ENCODE measurements around a stretch of chr2.

DNA sequence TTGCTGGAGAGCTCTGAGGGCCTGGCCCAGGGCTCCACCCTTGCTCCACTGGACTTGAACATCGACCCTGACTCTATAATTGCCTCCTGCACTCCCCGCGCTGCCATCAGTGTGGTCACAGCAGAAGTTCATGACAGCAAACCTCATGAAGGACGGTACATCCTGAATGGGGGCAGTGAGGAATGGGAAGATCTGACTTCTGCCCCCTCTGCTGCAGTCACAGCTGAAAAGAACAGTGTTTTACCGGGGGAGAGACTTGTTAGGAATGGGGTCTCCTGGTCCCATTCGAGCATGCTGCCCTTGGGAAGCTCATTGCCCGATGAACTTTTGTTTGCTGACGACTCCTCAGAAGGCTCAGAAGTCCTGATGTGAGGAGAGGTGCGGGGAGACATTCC lies 26.6 kb upstream of the TMEM87B start:
- RRBS, 2 experiments: no CpG with 5 or more reads among the region's 9 CpGs

DNA sequence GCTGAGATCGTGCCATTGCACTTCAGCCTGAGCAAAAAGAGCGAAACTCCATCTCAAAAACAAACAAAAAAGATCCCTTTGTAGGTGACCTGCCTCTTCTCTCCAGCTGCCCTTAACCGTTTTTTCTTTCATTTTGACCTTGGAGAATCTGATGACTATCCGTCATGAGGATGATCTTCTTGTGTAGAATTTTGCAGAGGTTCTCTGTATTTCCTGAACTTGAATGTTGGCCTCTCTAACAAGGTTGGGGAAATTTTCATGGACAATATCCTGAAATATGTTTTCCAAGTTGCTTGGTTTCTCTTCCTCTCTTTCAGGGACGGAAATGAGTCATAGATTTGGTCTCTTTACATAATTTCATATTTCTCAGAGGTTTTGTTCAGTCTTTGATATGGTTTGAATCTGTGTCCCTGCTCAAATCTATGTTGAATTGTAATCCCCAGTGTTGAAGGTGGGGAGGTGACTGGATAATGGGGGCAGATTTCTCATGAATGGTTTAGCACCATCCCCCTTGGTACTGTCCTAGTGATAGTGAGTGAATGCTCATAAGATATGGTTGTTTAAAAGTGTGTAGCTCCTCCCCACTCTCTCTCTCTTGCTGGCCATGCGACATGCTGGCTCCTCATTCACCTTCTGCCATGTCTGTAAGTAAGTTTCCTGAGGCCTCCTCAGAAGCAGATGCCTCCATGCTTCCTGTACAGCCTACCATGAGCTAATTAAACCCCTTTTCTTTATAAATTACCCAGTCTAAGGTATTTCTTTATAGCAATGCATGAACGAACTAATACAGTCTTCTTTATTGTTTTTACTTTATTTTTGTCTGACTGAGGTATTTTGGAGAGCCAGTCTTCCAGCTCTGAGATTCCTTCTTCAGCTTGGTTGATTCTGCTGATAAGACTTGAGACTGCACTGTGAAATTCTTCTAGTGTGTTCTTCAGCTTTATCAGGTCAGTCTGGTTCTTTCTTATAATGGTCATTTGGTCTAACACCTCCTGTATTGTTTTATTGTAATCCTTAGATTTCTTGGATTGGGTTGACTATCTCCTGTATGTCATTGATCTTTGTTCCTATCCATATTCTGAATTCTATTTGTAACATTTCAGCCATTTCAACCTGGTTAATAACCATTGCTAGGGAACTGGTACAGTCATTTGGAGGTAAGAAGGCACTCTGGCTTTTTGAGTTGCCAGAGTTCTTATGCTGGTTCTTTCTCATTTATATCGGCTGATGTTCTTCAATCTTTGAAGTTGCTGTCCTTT lies 33.6 kb downstream of the ZC3H8 start:
- RRBS, 2 experiments: no CpG with 5 or more reads among the region's 8 CpGs

DNA sequence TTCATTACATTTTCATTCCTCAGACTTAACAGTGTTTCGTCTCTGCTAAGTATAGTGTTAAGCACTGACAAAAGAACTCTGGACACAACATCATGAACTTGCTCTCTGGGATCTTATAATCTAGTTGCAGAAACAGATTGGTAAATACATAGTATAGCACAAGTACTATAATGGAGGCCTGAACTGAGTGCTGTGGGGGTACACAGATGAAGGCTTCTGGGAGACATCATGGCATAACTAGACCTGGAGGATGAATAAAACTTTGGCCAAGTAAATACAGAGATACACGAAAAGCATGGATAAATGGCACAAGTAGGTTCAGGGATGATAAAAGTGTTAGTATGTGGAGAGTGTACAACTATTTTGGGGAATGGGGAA lies 5.0 kb downstream of the ZC3H6 start:
- RRBS, 2 experiments: no CpG with 5 or more reads among the region's 2 CpGs

DNA sequence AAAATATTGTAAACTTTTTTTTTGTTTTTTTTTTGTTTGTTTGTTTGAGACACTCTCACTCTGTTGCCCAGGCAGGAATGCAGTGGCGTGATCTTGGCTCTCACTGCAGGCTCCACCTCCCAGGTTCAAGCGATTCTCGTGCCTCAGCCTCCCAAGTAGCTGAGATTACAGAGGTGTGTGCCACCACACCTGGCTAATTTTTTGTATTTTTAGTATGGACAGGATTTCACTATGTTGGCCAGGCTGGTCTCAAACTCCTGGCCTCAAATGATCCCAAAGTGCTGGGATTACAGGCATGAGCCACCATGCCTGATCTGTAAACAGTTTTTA lies 40.1 kb downstream of the ZC3H6 start:
- RRBS, 2 experiments: no CpG with 5 or more reads among the region's 3 CpGs

DNA sequence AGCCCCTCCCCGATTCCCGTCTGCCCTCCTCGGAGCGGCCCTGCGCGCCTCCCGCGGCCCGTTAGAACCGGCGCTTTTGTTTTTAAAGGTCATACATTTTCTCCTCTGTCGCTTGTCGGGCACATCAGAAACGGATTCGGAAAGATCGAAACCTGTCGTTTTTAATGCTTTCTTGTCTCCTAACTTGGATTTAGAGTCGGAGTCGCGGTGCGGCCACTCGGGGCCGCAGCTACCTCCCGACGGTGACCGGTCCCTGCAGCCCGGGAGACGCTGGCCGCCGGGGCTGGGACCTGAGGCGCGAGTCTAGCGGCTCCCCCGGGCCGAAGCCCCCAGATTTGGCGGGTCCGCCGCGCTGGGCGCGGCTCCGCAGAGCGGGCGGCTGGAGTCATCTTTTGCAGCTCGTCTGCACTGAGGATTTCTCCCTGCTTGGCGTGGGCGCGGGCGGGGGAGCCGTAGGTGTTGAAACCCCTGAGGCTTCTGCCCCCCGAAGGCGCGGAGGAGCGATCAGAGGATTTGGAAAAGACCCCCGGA lies 614 bp downstream of the TTL start:
- RRBS, 2 experiments: 2 to 4% methylated on average over 5 of the region's 55 CpGs

GRCh38 chr2:112832014-112833203 lies 4.2 kb downstream of the IL1B start:
- RRBS, 2 experiments: no CpG with 5 or more reads among the region's 20 CpGs

DNA sequence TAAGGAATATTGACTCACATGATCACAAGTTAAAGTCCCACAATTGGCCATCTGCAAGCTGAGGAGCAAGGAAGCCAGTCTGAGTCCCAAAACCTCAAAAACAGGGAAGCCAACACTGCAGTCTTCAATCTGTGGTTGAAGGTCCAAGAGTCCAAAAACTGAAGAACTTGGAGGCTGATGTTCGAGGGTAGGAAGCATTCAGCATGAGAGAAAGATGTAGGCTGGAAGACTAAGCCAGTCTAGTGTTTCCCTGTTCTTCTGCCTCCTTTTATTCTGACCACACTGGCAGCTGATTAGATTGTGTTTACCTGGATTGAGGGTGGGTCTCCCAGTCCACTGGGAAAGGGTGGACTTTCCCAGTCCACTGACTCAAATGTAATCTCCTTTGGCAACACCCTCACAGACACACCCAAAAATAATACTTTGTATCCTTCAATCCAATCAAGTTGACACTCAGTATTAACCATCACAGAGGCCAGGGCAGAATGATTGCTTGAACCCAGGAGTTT lies 27.5 kb upstream of the IL1B start:
- RRBS, 2 experiments: no CpG with 5 or more reads among the region's 1 CpG

- RRBS, 2 experiments: no CpG with 5 or more reads among the region's 6 CpGs
Observed at GRCh38 chr2:113219812-113220480, 46.2 kb downstream of the PSD4 start.

DNA sequence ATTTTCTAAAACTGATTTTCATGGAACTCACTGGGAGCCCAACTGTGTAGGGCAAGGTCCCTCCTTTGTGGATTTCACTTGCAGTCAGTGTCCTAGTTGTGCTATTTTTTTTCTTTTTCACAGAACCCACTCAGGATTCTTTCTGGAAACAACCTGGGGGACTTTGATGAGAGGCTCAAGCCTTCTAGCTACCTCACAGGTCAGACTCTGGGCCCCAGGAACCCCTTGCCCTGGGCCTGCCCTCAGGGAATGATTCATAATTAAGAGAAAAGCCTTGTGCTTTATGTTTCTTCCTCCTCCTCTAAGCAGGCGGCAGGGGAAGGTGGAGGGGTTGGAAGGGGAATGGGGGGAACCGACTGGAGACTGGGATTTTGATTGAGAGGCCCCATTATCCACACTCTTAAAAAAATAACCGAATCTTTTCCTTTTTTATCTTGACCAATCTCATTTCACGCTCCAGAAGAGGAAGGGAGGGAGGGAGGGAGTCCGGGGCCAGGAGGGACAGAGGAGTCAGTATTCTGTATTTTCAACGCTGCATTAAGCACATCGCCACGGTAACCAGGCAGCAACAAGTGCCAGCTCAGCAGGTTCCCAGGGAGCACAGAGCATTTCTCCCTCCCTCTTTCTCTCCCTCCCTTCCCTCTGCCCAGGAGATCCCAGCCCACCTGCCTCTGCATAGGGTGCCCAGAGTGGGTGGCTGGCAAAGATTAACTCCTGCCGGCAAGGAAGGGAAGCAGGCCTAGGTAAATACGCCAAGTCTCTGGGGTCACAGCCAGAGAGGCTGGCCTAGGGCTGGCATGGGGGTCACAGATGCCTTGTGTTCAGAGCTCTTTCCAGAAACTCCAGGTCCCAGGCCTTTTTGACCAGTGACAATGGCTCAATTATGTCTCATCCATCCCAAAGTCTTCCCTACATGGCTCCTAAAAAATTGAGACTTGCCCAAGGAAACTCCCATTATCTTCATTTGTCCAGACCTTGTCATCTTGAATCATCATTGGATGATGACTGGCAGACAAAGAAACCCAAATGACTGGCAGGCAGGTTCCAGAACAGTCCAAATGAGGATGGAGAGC lies 52.0 kb downstream of the PSD4 start:
- RRBS, 2 experiments: no CpG with 5 or more reads among the region's 10 CpGs

DNA sequence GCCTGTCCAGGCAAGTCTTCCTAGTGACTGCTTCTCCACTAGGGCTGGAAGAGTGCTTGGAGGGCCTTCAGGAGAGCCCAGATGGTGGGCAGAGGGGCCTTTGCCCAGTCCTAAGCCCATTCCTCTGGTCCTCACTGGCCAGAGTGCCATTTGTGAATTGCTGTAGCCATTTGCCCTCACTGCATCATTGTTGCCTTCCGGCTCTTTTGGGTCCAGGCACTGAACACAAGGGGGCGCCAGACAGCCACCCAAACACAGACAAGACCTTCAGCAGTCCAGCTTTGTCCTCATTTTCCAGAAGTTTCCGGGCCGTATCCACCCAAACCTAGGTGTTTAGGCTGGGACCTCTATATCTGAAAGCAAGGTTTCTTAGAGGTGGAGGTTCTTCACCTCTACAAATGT lies 29.6 kb downstream of the PAX8 start:
- RRBS, 2 experiments: 1 to 3% methylated on average over 2 of the region's 4 CpGs

DNA sequence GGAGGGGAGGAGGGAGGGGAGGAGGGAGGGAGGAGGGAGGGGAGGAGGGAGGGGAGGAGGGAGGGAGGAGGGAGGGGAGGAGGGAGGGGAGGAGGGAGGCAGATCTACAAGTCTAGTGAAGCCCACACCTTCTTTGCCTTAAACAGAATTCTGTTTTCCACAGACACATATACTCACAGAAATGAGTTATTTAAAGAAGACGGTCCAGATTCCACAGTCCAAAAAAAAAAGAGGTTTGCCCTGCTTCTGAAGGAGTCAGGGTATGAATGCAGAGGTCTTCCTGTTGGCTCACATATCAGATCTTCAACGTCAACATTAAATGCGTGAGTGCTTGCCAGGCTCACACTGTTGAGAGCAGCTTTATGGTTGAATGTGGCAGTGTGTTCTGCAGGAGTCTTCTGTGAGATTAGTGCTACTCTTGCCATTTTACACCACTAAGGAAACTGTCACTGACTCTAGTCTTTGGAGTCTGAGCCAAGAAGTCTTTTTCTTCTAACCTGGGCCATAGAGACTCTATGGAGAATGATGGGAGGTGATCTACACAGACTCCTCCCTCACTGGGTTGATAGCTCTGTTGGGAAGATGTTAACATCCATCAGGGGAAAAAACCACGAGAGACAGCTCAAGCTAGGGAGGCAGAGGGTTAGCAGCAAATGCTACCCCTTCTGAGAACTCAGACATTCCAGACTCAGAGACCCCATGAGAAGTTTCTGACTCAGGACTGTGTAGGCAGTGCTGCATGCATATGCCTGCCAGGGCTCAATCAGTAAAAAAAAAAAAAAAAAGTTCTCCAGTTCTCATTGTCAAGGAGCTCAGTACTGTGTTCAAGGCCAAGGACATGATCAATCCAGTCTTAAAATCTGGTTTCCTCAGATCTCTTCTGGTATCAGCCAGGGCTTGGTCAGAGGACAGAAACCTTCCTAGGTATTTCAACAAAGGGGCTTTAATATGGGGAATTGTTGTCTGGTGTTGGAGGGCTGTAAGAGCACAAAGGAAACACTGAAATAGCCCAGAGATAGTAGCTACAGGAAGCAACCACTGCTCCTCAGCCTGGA lies 23.2 kb downstream of the PAX8 start:
- RRBS, 2 experiments: no CpG with 5 or more reads among the region's 4 CpGs

DNA sequence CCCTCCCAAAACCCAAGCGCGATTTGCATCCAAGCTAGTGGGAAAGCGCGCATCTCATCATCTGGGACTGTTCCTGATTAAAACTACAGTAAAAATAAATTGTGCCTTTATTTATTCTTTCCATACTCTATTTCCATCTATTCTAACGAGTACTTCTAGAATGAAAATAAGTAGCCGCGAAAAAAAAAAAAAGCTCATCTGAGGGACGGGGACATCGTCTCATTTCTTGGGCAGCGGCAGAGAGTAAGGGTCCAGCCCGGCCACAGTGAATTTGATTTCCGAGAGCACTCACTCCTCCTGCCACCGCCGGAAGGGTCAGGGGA lies 2.3 kb downstream of the PAX8 start:
- RRBS, 2 experiments: 74 to 87% methylated on average over 1 of the region's 14 CpGs

GRCh38 chr2:113476838-113477691 lies 21.4 kb upstream of the FOXD4L1 start:
- RRBS, 2 experiments: no CpG with 5 or more reads among the region's 30 CpGs

DNA sequence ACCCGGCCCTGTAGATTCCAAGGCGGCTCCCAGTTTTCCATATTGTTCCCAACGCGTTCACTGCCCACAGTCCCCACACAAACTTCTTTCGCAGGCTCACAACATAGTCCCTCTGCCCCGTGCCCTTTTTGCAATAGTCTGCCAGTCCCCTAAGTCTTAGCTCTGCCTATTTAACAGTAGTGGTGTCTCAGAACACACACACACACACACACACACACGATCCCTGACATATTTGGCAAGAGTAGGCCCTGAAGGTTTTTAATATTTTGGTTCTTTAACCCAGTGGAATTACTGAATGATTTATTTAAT lies 44.0 kb downstream of the FOXD4L1 start:
- RRBS, 2 experiments: no CpG with 5 or more reads among the region's 7 CpGs

- RRBS, 2 experiments: no CpG with 5 or more reads among the region's 15 CpGs
Observed at GRCh38 chr2:113626504-113626894, 567 bp upstream of the RABL2A start.

DNA sequence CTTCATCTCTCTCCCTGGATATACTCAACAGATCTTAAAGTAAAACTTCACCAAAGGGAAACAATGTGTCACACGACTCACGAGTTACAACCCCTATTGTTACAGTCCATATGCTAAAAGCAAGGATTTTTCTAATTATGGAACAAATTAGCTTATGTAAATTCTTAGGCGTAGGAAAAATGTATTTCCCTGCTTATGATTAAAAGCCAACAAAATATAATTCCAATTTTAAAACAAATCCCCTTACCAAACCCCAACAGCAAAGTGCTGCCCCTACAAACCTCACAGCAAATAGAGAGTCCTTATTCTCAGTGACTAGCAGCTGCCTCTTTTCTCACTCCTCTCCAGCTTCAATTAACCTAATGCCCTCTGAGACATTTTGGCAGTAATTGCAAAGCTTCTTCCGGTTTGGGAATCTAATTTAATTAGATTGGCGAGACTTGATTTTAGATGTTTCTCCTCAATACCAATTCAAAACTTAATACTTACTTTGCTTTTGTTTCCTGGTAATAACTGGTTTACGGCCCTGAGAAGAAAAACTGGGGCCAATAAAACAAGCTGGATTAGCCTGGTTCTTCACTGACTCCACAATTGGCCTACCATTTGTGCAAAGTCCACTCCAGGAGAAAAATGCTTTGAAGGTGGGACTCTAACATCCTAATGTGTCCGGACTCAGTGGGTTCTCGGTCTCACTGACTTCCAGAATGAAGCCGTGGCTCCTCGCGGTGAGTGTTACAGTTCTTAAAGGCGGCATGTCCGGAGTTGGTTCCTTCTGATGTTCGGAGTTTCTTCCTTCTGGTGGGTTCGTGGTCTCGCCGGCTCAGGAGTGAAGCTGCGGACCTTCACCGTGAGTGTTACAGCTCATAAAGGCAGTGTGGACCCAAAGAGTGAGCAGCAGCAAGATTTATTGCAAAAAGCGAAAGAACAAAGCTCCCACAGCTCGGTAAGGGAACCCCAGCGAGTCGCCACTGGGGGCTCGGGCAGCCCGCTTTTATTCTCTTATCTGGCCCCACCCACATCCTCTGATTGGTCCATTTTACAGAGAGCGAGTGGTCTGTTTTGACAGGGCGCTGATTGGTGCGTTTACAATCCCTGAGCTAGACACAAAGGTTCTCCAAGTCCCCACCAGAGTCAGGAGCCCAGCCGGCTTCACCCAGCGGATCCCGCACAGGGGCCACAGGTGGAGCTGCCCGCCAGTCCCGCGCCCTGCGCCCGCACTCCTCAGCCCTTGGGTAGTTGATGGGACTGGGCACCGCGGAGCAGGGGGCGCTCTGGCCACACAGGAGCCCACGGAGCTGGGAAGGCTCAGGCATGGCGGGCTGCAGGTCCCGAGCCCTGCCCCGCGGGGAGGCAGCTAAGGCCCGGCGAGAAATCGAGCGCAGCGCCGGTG lies 52.7 kb downstream of the SLC35F5 start:
- RRBS, 2 experiments: no CpG with 5 or more reads among the region's 50 CpGs

DNA sequence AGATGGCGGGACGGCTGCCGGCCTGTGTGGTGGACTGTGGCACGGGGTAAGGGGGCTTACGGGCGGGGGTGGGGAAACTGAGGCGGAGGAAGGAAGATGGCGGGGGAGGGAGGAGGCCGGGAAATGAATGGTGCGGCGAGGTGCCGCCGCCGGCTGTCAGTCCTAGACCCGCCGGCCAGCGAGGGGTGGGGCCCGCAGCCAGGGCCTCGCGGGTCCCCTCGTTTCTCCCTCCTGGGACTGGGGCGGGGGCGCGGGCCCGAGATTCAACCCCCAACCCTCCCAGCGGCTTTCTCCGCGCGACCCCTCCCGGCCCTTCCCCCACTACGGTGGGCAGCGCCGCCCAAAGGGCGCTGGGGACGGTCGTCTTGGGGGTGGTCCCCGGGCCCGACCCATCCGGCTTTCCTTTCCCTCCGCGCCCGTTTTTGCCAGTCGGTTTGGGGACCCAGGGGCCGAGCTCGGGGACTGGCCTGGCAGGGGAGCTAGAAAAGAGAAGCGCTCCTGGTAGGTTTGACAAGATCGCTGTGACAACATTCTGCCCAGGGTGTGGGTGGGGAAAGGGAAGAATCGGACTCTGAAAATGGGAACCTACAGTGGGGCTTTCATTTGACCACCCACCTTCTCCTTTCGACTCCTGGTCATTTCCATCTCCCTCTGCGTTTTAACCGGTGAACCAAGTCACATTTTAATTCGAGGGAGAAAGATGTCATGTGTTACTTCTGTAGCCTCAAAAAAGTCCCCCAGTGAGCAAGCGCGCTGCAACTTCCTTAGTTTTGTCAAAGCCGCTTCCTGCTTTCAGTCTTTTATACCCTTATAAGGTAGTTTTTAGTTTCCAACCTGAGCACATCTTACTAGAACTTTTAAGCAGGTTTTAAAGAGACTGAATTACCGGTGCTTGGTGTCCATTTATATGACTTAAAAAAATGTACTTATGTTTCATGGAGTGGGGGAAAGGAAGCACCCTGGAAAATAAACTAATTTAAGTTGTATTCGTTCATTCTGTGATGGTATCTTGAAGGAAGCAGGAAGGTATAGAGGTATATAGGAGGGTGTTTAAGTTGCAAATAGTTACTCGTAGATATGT lies 729 bp downstream of the ACTR3 start:
- RRBS, 2 experiments: under 1 to 1% methylated on average over 8 to 10 of the region's 58 CpGs

GRCh38 chr2:114661877-114662203 lies 219.4 kb downstream of the DPP10 start:
- RRBS, 2 experiments: 5 to 21% methylated on average over 7 of the region's 18 CpGs

Measured in LNCaP clone FGC (cell line).